HT1080 (cell line): ENCODE measurements around the gene IQSEC3.

GRCh38 chr12:26643-27185, 39.9 kb upstream of the IQSEC3 start:
RAMPAGE:
- cytosol, long total RNA, result no peak
- long total RNA, result no peak
- nucleus, long total RNA, result no peak

RAMPAGE:
- cytosol, long total RNA, result no peak
- long total RNA, result no peak
- nucleus, long total RNA, result no peak
Observed at GRCh38 chr12:66358-67252, at the start of gene IQSEC3. Gene IQSEC3, plus strand, starts transcription at chr12:66767.

GRCh38 chr12:144395-145024, 69.4 kb downstream of the SLC6A12 start:
RAMPAGE:
- cytosol, long total RNA, result no peak
- long total RNA, result no peak
- nucleus, long total RNA, result no peak

RAMPAGE:
- cytosol, long total RNA, result no peak
- long total RNA, result no peak
- nucleus, long total RNA, result no peak
Observed at GRCh38 chr12:166866-167411, 47.0 kb downstream of the SLC6A12 start.

DNA sequence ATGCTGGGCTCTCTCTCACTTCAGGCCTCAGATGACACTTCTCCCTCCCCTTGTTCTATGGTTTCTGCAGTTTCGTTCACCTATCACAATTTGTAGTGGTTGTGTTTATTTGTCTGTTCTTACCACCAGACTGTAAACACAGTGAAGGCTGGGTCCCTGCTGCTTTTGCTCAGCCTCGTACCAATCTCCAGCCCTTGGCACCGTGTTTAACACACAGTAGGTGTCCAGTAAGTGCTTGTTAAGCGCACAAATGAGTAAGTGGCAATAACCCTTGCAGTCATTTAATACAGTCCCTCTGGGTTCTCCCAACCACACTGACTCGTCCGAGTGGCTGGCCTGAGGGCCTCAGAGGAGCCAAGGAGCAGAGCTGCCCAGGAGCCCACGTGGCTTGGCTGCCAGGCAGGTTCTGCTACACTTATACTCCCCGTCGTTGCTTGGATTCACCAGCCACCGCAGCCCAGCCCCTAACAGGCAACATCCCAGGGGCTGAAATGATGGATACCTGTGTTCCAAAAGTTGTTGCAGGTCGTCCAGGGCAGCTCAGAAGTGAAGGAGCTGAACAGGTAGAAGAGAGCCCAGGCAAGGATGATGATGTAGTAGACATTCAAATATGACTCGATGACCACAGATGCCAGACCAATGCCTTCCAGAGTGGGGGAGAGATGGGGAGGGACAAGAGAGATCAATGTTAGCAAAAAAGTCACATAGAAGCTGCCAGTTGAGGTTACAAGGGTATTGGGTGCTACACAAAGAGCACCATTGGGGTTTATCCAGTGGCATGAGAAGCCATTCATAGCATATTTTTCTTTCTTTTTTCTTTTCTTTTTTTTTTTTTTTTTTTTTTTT, 11.5 kb downstream of the SLC6A12 start:
RAMPAGE:
- cytosol, long total RNA, result no peak
- long total RNA, result no peak
- nucleus, long total RNA, result no peak

RAMPAGE:
- cytosol, long total RNA, result no peak
- long total RNA, result no peak
- nucleus, long total RNA, result no peak
Observed at GRCh38 chr12:212209-212519, 1.8 kb downstream of the SLC6A12 start.

RAMPAGE:
- cytosol, long total RNA, result no peak
- long total RNA, result no peak
- nucleus, long total RNA, result no peak
Observed at GRCh38 chr12:212855-213936, 761 bp downstream of the SLC6A12 start.

RAMPAGE:
- cytosol, long total RNA, result no peak
- long total RNA, result no peak
- nucleus, long total RNA, result no peak
Observed at GRCh38 chr12:358532-358862, 30.6 kb downstream of the KDM5A start.

DNA sequence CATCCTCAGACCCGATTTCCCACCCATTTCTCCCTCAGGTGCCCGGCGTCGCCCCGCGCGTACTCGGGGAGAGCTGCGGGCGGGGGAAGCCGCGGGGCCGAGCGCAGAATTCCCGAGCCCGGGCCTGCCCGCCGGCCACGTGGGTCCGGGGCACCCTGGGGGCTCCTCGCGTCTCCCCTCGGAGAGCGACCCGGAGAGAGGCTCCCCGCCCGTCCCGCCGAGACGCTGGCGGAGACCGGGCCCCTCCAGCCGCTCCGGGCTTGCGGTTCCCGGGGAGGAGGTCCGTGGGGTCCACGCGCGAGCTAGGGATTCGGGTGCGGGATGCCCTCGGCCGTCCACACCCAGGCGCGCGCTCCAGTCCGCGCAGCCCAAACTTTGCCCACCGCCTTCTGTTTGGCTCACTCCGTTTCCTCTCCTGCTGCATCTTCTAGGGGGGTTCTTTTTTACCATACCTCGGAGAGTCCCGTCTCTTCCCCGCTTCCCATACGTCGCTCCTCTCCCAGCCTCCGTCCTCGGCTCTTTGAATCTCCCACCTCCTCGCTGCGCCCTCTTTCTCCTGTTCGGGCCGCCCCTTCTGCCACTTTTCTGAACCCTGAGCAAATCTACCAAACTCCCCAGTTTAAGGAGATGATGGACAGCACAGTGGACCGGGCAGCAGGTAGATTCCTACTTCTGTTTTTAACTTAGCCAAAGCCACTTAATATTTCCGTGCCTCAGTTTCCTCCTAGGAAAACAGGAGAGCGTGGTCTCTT, 1.1 kb downstream of the B4GALNT3 start:
RAMPAGE:
- cytosol, long total RNA, result no peak
- long total RNA, result no peak
- nucleus, long total RNA, result no peak

GRCh38 chr12:501827-502678, 42.3 kb downstream of the B4GALNT3 start:
RAMPAGE:
- cytosol, long total RNA, result no peak
- long total RNA, result no peak
- nucleus, long total RNA, result no peak

DNA sequence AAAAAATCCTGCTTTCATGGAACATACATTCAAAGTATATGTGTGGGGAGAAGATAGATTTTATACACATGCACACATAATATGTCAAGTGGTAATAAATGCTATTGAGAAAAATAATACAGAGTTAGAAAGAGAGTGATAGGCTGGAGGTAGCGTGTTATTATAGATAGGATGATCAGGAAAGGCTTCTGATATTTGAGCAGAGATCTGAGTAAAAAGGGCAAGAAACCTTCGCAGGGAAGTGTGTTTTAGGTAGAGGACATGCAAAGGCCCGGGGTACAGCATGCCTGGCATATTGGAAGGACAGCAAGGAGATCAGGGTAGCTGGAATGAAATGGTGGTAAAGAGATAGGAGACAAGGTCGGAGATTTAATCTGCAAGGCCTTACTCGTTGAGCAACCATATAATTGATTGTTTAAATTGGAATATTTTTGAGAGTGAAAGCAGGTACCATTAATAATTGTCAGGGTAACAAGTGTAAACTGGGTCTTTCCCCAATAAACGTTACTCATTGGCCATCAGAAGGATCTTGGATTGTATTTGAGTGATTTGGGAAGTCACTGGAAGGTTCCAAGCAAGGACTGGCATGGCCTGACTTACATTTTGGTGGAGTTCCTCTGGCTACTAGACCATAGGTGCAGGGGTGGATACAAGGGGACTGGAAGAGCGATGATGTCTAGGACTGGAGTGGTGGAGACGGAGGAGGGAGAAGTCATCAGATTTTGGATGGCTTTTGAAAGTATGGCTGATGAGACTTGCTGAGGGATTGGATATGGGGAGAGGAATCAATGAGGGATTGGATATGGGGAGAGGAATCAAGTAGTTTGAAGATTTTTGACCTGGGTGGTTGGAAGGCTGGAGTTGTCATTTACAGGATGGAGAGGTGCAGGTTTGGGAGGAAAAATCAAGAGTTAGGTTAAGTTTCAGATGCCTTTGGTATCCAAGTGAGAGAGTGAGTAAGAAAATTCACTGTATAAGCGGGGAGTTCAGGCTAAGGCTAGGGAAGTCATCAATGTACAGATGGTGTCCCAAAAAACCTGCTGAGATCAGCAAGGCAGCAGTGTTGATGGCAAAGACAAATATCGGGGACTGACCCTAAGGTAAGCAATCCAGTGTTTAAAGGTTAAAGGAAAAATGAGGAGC, 56.8 kb downstream of the B4GALNT3 start:
RAMPAGE:
- cytosol, long total RNA, result no peak
- long total RNA, result no peak
- nucleus, long total RNA, result no peak

DNA sequence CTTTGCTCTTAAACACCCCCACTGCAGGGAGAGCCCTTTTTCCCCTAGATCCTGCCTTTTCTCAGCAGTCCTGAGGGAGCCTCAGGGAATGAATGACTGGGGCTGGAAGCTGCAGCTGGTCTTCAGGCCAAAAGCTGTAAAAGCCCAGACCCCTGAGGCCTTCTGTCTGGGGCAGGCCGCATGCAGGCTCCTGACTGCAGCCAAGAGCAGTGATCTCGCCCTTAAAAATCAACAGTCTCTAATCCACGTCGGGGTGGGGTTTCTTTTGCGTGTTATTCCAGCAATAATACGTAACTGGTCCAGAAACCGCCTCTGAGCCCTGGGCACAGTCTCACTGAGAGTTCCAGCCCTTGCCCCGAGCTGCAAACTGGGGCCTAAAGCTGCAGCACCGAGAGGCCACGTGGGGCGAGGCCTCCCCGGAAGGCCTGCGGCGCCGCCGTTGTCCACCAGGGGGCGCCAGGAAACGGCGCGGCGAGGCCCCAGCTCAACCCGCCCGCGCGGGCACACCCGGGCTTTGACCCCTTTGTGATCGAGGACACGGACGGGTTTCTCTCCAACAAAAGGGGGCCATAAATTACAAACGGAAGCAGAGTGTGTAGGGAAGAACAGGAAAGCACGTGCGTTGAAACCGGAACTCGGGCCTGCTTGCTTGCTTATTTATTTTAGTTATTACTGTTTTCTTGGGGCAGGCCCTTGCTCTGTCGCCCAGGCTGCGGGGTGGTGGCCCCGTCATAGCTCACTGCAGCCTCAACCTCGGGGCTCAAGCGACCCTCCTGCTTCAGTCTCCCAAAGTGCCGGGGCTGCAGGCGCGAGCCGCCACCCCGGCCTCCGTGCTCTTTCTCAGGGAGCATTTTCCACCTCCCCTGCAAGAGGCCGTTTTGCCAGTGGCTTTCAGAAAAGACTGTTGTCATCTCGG, 87.2 kb downstream of the NINJ2 start:
RAMPAGE:
- cytosol, long total RNA, result no peak
- long total RNA, result no peak
- nucleus, long total RNA, result no peak

DNA sequence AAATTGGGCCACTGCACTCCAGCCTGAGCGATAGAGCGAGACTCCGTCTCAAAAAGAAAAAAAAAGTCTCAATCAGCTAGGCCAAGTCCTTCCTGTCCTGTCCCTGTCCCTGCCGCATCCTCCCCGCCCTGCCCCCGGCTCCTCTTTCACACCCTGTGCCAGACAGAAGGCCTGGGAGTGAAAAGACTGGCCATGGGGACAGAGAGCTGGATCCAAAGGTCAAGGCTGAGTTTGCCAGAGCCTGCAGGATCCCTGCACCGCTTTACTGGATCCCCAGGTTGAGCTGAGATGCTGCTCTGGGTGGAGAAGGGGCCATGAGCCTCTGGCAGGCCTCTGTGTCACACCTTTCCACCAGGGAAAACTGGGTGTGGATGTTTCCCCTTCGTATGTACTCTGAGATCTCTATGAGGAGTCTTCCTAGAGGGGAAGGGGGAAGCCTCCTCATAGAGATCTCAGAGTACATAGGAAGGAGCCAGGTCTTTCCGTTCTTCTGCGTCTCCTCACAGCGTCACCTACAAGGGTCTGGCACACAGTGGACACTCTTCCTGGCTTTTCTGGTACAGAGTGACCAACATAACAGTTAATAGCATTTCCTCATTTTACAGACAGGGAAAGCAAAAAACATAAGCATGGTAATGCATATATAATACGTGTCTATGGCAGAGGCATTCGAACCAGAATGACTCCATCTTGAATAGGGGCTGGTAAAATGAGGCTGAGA, 35.2 kb downstream of the NINJ2 start:
RAMPAGE:
- cytosol, long total RNA, result no peak
- long total RNA, result no peak
- nucleus, long total RNA, result no peak

DNA sequence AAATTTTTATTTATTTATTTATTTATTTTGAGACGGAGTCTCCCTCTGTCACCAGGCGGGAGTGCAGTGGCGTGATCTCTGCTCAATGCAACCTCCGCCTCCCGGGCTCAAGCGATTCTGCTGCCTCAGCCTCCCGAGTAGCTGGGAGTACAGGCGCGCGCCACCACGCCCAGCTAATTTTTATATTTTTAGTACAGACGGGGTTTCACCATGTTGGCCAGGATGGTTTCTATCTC, 32.0 kb downstream of the NINJ2 start:
RAMPAGE:
- cytosol, long total RNA, result no peak
- long total RNA, result no peak
- nucleus, long total RNA, result no peak

GRCh38 chr12:666656-667174, 3.5 kb upstream of the NINJ2 start:
RAMPAGE:
- cytosol, long total RNA, result no peak
- long total RNA, result no peak
- nucleus, long total RNA, result no peak

DNA sequence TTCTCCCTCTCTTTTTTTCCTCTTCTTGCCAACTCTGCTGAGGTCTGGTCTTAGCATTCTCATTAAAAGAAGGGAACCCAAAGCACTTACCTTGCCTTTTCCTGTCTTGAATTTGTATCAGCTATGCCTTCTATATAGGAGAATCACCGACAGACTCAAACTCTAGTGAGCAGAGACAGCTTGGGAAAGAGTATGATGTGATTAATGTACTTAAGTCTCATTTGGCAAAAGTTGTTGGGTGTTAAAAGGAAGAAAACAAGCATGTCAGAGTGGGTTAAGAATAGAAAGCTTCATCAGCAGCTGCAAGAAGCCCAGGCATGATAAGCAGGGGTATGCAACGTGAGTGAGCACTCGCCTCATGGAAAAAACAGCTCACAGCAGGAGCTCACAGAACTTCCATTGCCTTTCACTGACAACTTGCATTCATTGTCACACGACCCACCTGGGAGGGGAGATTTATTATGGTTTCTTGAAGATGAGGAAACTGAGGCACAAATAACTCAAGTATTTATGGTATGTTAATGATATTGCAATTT, 35.9 kb upstream of the WNK1 start:
RAMPAGE:
- cytosol, long total RNA, result no peak
- long total RNA, result no peak
- nucleus, long total RNA, result no peak

DNA sequence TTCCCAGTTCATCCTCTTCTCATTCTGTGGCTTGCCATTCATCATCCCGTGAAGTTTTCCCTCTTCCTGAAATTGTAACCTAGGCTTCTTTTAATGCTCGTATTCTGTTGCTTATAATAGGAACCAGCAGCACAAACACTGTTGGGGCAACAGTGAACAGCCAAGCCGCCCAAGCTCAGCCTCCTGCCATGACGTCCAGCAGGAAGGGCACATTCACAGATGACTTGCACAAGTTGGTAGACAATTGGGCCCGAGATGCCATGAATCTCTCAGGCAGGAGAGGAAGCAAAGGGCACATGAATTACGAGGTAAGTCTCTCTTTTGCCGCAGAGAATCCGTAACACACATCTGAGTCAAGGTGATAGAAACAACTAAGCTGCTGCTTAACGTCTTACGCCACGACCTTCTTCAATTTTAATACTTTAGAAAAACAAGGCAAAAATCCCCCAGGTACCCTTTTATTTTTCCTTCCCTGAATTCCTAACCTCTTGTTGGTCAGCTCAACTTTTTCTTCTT, 41.7 kb downstream of the RAD52 start:
RAMPAGE:
- cytosol, long total RNA, result no peak
- long total RNA, result no peak
- nucleus, long total RNA, result no peak

GRCh38 chr12:910286-911431, 38.8 kb downstream of the RAD52 start:
RAMPAGE:
- cytosol, long total RNA, result no peak
- long total RNA, result no peak
- nucleus, long total RNA, result no peak

GRCh38 chr12:911782-912384, 37.6 kb downstream of the RAD52 start:
RAMPAGE:
- cytosol, long total RNA, result no peak
- long total RNA, result no peak
- nucleus, long total RNA, result no peak

GRCh38 chr12:912819-913715, 36.4 kb downstream of the RAD52 start:
RAMPAGE:
- cytosol, long total RNA, result no peak
- long total RNA, result no peak
- nucleus, long total RNA, result no peak